Cardiac septum (tissue), 1 donor: ENCODE data around the genes ZNF648 and GLUL.

GRCh38 chr1:180515709-180516585, 13.6 kb upstream of the ACBD6 start:
- PRO-cap, result no peak

DNA sequence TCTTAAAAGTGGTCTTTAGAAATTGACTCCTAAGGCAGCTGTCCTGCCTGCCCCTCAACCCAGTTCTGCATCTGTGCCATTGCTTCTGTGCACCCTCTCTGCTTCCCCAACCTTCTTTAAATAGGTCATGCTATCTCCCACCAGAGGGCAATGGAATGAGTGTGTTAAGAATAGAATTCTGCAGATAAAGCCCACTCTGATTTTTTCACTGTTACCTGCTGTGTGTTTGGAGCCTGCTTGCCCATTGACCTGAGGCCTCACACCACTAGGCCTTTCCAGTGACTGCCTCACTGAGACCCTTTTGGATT, 44.6 kb upstream of the ACBD6 start:
- PRO-cap, result unidirectional peak, minus-strand start at position 69 of the sequence

DNA sequence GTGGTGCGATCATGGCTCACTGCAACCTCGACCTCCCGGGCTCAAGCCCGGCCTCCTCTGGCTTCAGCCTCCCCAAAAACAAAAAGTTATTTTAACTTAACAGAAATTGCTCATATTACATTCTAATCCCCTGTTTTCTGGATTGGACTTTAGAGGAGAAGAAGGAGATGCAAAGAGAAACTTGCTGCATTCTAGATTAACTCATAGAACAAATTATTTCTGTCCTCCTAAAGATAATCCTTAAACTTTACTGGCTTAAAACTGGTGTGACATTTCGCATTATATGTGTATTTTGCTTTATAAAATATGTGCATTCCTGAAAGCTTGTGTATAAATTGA, 953 bp downstream of the KIAA1614 start:
- PRO-cap, result unidirectional peak, minus-strand start at position 59 of the sequence

DNA sequence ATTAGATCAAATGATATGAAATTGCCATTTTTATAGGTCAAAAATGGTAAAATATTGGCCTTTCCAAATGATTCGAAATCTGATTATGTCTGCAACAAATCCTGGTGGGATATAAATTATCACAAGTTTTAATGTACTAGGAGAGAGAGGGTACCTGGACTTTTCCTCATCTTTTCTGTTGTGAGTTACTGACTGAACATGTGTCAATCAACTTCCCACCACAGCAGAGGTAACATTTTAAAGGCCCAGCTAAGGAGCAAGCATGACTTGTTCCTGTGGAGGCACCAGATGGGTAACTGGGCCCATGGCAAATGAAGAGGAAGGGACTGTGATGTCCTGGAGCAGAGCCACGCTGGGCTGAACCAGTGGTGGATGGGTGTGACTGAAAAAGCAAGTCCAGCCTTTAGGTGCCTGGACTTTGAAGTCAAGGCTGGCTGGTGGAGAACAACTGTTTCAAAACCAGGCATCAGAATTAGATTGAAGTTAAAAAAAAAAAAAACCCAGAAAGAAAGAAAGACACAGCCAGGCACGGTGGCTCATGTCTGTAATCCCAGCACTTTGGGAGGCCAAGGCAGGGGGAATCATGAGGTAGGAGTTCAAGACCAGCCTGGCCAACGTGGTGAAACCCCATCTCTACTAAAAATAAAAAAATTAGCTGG, 6.6 kb downstream of the MR1 start:
- PRO-cap, result no peak

DNA sequence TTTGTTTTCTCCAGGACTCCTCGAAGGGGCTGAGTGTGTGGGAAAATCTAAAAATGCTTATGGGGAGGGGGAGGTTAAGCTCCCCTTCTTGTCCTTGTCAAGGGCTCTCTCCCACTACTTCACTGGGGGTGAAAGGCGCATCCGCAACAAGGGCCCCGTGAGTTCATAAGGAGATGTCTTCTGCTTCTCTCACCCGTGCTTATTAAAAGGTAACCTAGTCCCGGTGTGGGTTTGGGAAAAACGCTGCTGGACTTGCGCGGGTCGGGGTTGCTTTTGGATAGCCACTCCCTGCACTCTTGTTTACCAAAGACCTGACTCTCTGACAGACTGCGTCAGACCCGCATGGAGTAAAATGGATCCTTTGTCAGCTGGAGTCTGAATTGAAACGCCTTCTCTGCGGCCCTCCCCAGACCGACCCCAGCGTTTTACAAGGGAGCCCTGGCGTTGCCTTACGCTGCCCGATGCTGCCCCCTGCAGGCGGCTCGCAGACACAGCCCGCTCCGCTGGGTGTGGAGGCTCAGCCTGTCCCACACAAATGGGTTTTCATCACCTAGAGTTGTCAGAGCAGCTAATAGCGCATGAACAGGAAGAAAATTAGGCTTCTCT, 53.8 kb downstream of the IER5 start:
- PRO-cap, result no peak

DNA sequence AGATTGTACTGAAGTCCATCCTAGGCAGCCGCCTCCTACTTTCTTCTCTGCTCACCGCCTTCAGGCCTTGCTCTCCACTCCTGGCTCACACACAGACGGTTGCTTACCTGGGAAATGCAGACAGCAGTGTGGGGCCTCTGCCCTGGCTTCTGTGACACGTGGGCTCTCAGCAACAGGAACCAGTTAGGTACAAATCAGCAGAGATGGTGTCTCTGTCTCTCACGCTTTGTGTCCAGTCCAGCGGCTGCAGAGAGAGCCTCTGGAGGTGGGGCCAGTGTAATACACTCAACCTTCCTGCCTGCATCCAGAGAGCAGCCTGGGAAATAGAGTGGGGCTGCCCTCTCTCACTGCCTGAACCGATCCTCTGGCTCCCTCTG, at the start of gene ZNF648:
Gene ZNF648, minus strand, starts transcription at position 252 of the 377 bp plus-strand sequence.
- PRO-cap, result no peak

GRCh38 chr1:182143712-182145053, 82.7 kb upstream of the ZNF648 start:
- PRO-cap, result bidirectional peak, plus-strand start at chr1:182144544, minus-strand start at chr1:182144337

GRCh38 chr1:182148805-182149164, 87.3 kb upstream of the ZNF648 start:
- PRO-cap, result no peak

DNA sequence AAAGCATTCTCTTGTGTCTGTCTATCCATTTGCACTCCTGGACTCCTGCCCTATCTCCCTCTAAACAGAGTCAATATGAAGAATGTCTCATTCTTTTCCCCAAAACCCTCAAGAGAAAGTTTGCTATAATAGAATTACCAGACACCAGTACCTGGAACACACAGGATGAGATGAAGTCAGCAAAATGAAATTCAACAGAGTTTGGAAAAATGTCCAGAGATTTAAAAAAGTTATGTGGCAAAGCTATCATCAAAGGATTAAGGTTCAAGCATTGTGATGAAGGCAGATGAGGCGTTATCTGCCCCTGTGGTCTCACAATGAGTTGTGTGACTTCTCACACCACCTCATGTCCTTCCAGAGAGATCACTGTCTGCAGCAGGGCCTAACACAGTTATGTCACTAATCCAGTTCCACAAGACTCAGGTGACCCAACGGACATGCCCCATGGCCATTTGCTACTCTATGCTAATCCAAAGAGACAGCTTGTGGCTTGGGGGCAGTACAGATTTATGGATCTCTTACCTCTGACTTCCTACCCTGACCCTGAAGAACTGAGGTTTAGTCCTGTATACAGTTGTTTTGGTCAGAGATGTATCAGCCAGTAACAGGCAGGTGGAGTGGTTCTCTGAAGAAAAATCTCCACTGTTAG, 147.3 kb downstream of the GLUL start:
- PRO-cap, result no peak

GRCh38 chr1:182288702-182289373, 102.8 kb downstream of the GLUL start:
- PRO-cap, result no peak

DNA sequence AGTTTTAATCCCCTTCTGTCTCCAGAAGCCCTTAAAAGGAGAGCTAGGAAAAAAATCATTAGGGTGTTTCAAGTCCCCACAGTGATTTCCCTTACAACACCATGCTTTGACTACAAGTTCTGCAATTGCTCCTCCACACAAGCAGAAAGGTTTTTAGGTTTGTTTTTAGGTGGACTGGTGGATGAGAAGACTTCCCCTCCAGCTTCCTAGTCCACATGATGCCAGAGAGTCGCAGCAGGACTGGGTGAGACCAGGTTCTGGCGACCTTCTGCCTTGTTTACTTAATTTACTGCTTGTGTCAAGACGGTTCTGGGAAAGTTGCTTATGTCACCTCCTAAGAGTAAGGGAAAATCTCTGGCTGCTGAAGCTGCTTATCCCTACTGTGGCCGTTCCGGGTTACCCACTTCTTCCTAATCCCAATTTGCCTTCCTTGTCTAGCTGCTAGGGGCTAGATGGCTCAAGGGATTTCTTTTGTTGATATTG, 76.4 kb downstream of the GLUL start:
- PRO-cap, result no peak

- PRO-cap, result bidirectional peak, plus-strand start at chr1:182390621, minus-strand start at chr1:182390393
Measured at GRCh38 chr1:182390212-182390889, 1.2 kb downstream of the GLUL start.

- PRO-cap, result bidirectional peak, plus-strand start at chr1:182391914, minus-strand start at chr1:182391790
Measured at GRCh38 chr1:182391668-182392829, at the start of gene GLUL. TSS of gene GLUL (minus strand) at chr1:182391790.

- PRO-cap, result no peak
Measured at GRCh38 chr1:182863412-182864137, 24.4 kb downstream of the DHX9 start.

GRCh38 chr1:183024185-183024405, 875 bp downstream of the LAMC1 start:
- PRO-cap, result bidirectional peak, plus-strand start at chr1:183024562, minus-strand start at chr1:183024266

DNA sequence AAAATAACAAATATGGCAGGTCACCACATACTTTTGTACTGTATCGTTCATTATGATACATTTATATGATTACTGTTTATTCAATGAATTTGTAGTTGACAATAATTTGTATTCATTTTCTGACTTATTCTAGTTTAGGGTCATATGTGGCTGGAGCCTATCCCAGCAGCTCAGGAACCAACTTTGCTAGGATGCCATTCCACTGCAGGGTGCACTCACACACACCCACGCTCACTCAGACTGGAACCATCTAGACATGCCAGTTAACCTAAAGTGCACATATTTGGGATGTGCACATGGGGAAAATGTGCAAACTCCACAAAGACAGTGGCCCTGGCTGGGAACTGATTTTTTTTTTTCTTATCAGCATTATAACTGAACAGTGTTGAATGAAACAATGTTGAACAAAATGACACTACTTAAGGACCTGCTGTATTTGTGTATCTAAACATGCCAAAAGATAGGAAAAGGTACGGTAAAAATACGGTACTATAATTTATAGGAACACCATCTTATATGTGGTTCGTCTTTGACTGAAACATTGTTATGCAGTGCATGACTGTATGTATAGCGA, 41.6 kb downstream of the LAMC1 start:
- PRO-cap, result no peak

- PRO-cap, result no peak
Measured at GRCh38 chr1:183125995-183126354, 60.1 kb upstream of the LAMC2 start.

DNA sequence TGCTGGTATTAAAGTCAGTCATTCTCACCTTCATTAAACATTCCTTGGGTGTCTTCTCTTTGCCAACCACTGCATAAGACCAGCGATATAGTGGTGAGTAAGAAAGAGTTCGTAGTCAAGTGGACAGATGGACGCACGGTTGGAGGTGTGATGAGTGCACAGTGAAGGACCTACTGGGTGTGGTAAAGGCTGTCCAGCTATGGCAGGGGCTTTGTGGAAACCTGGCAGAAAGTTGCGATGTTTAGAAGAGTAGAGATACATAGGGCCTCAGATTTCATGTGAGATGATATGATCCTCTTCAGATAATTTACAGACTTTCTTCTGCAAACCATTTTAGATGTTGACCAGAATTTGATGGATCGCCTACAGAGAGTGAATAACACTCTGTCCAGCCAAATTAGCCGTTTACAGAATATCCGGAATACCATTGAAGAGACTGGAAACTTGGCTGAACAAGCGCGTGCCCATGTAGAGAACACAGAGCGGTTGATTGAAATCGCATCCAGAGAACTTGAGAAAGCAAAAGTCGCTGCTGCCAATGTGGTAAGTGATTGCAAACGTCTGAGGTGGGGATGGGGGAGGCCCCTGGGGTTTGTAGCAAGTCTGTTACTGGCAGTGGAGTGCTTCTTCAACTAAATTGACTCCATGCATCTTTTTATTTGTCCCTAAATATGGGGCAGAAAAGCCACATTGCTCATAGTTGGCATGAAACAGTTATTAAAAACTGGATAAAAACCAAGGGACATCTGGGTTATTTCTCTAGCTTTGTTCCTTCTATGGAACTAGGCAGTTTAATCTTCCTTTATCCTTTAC, 55.9 kb upstream of the LAMC2 start:
- PRO-cap, result no peak

GRCh38 chr1:183180152-183181214, 5.6 kb upstream of the LAMC2 start:
- PRO-cap, result no peak

GRCh38 chr1:183218870-183219611, 33.0 kb downstream of the LAMC2 start:
- PRO-cap, result no peak